SJSA1 (cell line): ENCODE measurements around the gene ZNF140.

DNA sequence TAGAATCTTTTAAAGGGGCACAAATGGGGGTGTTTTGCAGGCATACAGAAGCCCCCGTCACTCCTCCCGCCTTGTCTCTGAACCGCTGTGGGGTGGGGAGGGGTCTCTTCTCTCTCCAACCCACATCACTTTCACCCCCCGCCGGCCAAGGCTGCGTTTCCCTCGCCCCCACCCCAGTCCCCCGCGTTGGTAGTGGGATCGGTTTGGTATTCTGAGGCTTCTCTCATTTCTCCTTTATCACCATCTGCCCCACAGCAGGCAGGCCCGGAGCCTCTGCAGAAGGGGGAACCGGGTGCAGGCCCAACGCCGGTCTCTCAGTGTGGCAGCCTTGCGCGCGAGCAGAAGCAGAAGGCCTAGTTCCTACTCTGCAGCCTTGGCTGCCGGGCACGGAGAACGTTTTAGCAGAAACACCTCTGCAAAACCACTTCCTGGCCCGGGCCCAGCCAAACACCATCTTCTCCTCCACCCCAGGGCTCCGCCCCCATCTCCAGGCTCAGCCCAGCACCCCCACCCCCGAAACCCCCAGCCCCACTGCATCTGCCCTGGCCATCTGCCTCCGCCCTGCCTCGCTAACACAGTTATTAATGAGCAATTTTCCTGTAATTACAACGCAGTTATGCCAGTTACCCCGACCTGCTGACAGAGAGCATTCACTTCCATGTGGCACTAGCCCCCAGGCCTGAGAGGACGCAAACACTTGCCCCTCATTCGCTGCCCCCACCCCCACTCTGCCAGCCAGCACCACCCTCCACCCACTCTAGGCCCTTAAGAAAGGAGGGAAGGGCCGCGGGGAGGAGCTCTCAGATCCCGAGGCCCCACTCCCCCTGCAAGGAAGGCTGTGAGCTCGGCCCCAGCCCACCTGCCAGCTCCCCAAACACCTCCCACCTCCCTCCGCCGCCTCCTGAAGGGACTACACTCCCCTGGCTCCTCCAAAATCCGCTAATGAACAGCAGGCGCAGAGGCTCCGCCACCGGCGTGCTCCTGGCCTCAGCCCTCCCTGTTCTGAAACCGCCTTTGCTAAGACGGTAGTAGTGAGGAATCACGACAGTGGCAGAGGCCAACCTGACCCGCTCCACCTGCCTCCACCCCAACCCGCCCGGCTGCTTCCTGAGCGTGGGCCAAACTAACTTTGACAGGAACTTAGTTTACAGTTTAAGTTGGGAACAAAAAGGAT, 44.8 kb upstream of the FBRSL1 start:
- RAMPAGE, long total RNA = no peak

DNA sequence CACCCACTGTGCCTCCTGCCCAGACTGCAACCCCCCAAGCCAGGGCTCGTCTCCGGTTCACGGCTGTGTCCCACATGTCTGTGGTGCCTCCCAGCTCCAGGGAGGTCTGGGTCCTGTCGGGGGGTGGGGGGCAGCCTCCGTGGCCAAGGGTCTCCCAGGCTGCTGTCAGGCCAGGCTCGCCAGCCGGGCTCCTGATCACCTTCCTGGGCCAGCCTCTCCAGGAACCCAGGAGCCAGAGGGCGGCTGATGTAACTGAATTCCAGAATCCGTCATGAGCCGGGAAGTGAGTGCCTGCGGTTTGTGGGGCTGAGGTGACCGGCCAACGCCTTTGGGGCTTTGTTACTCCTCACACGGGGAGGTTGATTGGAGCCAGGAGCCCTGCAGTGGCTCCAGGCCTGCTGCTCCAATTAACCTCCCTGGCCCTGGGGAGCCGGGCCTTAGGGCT, 36.5 kb upstream of the FBRSL1 start:
- RAMPAGE, long total RNA = no peak

- RAMPAGE, long total RNA = no peak
Measured at GRCh38 chr12:132494891-132495539, 5.1 kb downstream of the FBRSL1 start.

GRCh38 chr12:132513933-132514290, 24.0 kb downstream of the FBRSL1 start:
- RAMPAGE, long total RNA = no peak

- RAMPAGE, long total RNA = no peak
Measured at GRCh38 chr12:132580741-132581883, 29.3 kb downstream of the LRCOL1 start.

DNA sequence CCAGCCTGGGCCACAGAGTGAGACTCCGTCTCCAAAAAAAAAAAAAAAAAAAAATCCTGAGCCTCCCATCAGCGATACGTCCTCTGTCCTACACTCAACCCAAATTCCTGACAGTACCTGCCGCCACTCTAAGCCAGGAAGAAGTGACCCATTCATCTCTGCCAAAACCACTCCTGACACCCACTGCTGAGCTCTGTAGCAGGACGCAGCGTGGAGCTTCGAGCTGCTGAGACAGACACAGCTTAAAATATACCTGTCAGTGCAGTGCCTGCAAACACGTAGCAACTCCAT, 5.9 kb upstream of the ANKLE2 start:
- RAMPAGE, long total RNA = no peak

DNA sequence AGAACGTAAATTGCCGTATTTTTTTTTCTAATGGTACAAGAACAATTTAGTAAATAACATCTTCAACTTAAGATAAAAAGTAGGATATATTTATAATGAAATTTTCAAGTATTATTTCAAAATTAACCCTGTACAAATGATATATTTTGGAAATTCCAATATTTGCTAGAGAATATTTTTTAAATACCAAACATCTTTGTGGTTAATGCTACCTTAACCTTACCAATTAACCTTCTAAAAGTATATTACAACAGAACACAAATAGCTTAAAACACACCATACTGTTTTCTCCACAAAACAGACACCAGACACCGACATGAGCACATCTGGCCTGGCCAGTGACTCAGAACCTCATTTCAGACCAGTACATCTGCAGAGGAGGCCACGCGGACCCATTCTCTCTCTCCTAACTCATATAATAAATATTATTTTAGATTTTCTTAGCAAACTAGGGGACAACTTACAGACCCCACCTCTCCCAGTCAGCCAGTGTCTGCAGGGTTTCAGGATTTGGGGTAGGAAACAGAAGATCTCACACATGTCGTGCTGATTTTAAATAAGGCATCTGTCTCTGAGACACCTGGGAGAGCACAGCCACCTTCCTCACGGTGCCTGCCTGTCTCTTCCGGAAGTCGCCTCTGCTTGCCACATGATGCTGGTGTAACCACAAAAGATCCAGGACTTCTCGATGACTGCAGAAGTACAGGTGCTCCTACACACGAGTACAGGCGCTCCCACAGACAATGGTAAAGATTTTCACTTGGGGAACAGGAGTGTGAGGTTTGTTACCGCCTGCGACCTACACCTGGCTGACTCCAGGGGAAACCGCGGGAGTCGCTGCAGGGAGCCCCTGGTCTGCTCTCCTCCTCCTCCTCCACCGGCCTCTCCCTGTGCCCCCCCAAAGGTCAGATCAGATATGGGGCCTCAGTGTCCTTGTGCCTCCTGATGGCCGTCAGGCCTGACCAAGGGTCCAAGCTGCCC, 9.6 kb upstream of the ANKLE2 start:
- RAMPAGE, long total RNA = no peak

- RAMPAGE, long total RNA = no peak
Measured at GRCh38 chr12:132788708-132789508, 27.3 kb upstream of the ANKLE2 start.

GRCh38 chr12:132872693-132873508, 14.5 kb downstream of the CHFR start:
- RAMPAGE, long total RNA = no peak

DNA sequence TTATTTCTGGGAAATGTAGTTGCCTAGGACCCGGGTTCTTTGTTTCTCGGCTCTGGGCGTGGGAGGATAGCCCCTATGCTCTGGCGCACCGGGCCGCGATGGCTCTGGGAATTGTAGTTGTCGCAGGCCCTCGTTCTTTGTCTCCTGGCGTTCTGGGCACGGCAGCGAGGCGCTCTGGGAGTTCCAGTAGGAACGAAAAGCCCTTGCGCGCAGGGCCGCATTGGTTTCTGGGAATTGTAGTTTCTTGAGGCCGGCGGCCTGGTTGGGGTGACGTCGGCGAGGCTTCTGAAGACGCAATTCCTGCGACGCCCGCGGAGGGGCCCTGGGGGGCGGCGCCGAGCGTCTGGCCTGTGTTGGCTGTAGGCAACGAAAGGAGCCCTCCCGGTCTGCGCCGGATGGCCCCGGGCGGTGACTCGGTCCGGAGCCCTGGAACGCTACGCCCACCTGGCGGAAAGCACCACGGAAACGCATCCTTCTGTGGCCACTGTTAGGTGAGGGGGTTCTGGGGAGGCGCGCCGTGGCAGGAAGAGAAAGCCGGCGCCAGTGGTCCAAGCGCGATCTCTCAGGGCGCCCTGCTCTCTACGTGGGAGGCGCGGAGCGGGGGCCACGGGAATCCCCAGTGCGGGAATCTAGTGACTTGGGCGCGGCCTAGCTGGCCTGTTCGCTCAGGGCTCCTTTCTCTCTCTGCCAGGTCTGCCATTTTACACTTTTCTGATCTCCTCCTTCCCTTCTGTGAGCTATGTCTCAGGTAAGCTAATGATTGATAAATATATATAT, at the start of gene ZNF140:
TSS of gene ZNF140 (plus strand) at position 342 of the 777 bp plus-strand sequence.
- RAMPAGE, long total RNA = no peak